ENCODE measurements around the gene TSHB.

DNA sequence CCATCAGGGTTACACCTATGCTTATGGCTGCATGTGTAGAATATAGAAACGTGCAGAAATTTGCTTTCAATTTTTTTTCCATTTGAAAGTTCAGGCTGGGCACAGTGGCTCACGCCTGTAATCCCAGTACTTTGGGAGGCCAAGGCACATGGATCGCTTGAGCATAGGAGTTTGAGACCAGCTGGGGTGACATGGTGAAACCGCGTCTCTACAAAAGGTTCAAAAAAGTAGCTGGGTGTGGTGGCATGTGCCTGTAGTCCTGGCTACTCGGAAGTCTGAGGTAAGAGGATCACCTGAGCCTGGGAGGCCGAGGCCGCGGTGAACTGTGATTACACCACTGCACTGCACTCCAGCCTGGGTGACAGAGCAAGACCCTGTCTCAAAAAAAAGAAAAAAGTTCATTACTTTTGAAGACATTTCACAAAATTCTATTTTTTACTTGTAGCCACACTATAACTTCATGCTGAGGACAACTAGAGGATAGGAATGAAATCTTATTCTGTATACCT lies 2.0 kb upstream of the DENND2C start:
- PRO-cap = no peak
- RAMPAGE, long total RNA, 4 experiments = no peak in any of the 4 experiments

- PRO-cap = no peak
- RAMPAGE, long total RNA, 4 experiments = no peak in any of the 4 experiments
Observed at GRCh38 chr1:114694705-114695019, 684 bp downstream of the AMPD1 start.

GRCh38 chr1:114726072-114726769 lies 9.7 kb upstream of the NRAS start:
- PRO-cap = no peak
- RAMPAGE, long total RNA, 4 experiments = start-site peak on the minus strand in 3 of 4 experiments, at chr1:114726211-114726284 at its widest, 78 to 133 reads per replicate

DNA sequence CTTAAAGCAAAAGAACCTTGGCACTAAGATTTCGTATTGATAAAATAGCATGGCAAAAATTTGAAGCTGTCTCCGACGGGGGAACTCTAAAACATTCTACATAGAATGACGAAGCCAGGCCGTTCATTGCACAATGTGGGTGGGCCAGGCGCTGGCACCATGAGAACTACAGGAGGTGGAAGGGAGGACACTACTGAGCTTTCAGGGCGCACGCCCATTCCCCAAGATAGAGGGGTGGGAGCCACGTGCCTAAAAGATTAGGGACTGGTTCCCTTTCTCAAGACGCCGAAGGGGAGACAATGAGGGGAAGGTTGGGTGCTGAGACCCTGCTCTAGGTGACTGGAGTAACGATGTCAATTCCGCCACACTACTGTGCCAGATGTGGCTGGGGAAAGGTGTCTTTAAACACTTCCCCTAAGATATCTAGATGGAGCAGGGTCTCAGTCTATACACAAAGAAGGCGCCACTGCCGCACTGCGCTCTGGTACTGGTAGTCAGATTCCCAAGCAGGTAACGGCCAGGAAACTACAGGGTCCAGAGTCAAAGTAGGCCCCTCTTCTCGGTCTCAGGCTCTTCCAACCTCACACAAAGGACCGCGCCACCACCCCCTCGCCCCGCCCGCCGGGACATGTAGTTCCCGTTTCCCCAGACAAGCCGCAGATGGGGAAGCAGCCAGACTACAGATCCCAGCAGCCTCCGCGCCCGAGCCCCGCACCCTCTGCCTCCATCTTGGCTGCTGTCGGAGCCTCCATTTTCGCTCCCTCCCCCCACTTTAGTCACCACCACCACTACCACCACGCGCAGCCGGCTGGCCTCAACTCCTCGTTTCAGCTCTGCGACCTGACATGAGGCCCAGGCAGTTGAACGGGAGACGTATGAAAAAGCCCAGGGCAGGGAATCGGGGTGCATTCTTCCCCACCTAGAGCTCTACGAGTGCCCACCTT lies 623 bp downstream of the CSDE1 start:
- PRO-cap = no peak
- RAMPAGE, long total RNA, 4 experiments = no peak in any of the 4 experiments

- PRO-cap = no peak
- RAMPAGE, long total RNA, 4 experiments = no peak in any of the 4 experiments
Observed at GRCh38 chr1:114758459-114758829, 660 bp upstream of the CSDE1 start.

DNA sequence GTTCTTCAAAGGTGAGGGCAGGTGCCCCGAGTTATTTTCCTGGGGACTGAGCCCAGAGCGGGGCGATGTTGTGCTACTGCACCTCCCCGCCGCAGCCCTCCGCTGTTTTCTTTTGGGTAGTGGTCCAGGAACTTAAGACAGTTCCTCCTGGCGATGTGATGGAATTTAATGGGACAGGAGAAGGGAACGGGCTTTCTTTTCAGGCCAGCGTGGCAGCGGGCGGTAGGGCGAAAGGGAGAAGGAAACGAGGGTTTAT lies 273 bp downstream of the SYCP1 start:
- PRO-cap = no peak
- RAMPAGE, long total RNA, 4 experiments = no peak in any of the 4 experiments

- PRO-cap = no peak
- RAMPAGE, long total RNA, 4 experiments = no peak in any of the 4 experiments
Observed at GRCh38 chr1:115029524-115029911, at the start of gene TSHB. Gene TSHB, plus strand, starts transcription at chr1:115029826.

DNA sequence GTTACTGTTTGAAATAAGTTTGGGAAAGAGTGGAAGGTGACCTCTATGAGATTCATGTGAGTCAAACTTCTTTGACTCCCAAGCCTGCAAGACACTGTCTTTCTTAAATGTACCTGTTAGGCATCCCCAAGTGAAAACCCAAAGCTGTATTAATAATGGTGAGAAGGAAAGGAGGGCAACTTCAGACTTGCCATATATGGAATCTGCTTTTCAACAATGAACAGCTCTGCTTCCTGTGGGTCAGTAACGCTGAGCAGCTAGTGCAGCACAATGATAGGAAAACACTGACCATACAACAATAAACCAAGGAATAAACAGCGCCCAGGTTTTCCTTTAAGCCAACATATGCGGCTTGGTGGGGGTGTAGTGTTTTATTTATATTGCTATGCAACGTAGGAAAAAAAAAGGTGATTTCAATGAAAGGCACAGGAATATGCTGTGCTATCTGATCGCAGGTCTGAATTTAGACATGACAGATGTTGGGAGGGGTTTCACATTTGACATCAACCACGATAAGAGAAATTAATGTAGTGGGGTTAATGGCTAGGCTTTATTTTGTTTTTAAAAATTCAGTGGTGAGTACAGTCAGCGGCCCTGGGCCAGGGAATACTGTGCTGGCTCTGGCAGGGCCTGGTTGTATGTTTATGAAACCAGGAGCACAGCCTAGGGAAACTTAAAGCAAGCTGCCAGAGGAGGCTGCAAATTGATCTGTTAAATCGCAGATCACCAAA lies 4.4 kb downstream of the TSPAN2 start:
- PRO-cap = no peak
- RAMPAGE, long total RNA, 4 experiments = no peak in any of the 4 experiments

- PRO-cap = no peak
- RAMPAGE, long total RNA, 4 experiments = no peak in any of the 4 experiments
Observed at GRCh38 chr1:115086196-115086659, 3.1 kb downstream of the TSPAN2 start.

GRCh38 chr1:115090573-115091026 lies 1.3 kb upstream of the TSPAN2 start:
- PRO-cap = no peak
- RAMPAGE, long total RNA, 4 experiments = no peak in any of the 4 experiments

GRCh38 chr1:115099024-115100099 lies 10.1 kb upstream of the TSPAN2 start:
- PRO-cap = no peak
- RAMPAGE, long total RNA, 4 experiments = no peak in any of the 4 experiments

DNA sequence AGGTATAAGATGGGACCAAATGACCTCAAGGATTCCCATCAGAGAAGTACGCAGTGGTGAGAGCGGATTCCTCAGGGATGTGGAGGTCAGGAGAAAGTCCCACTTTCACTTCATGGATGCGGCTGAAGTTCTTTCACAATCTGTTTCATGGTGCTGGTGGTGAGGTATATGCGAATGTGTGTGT lies 79.3 kb upstream of the TSPAN2 start:
- PRO-cap = no peak
- RAMPAGE, long total RNA, 4 experiments = no peak in any of the 4 experiments

DNA sequence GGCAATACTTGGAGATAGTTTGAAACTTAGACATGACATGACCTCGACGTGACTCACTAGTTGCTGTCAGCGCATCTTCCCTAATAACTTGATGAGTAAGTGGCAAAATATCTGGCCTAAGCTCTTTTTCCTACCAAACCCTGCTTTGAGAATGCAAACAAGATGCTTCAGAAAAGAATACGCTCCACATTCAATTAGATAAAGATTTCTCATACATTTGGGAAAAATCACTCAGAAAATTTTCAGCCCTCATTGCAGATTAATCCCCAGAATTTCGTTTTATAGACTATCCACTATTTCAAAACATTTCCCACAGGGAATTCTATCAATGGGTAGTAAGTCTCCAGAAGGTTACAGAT lies 79.6 kb upstream of the TSPAN2 start:
- PRO-cap = no peak
- RAMPAGE, long total RNA, 4 experiments = no peak in any of the 4 experiments

DNA sequence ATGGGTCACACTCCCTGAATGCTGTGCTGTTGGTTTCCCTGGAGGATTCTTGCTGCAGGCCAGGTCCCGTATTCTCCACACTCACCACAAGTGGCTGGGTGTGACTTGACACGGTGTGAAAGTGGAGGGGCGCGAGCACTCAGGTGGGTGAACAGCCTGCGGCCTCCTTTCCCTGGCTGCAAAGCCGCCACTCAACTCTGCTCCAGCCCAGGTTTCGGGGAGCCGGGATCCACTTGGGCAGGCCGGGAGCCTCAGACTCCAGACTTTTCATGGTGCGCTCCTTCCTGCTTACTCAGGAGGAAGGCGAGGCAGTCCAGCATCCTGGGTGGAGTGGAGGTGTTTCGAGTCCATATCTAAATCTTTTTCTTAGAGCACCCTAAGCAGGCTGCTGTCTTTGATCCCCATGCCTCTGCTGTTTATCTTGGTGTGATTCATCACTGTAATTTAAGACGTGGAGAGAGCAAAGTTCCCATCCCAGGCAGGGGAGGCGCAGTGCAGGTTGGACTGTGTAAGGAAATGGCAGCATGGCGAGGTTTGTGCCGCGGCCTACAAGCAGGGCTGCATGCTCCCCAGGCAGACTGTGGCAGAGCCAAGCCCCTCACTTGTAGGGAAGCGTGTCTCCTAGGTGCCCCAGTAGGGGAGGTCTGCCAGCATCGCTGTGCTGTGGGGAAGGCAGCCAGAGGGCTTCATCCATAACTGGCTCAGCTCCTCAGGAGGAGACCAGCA lies 29.6 kb downstream of the VANGL1 start:
- PRO-cap = no peak
- RAMPAGE, long total RNA, 4 experiments = no peak in any of the 4 experiments

GRCh38 chr1:115828134-115828873 lies 12.6 kb downstream of the NHLH2 start:
- PRO-cap = no peak
- RAMPAGE, long total RNA, 4 experiments = no peak in any of the 4 experiments

- PRO-cap = no peak
- RAMPAGE, long total RNA, 4 experiments = no peak in any of the 4 experiments
Observed at GRCh38 chr1:116122828-116123435, 11.7 kb downstream of the MAB21L3 start.

DNA sequence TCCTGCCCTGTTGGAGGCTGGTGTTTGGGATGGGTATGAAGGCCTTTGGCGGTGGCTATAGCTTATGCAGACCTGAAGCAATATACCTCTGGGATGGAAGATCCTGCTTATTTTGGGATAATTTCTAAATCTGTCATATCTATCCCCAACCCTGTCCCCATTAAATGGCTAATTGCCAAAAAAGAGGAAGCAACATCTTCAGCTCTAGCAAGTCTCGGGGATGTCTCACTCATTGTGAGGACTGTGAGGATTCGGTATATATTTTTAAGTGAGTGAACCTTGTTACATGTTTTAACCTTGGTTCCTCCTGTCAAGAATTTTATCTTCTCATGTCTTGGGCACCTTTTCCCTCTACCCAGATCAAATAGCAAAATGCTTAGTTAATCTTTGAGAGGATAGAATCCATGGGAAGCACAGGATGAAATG lies 7.4 kb downstream of the ATP1A1 start:
- PRO-cap = no peak
- RAMPAGE, long total RNA, 4 experiments = no peak in any of the 4 experiments

- PRO-cap = no peak
- RAMPAGE, long total RNA, 4 experiments = no peak in any of the 4 experiments
Observed at GRCh38 chr1:116388364-116388848, 15.4 kb downstream of the ATP1A1 start.

DNA sequence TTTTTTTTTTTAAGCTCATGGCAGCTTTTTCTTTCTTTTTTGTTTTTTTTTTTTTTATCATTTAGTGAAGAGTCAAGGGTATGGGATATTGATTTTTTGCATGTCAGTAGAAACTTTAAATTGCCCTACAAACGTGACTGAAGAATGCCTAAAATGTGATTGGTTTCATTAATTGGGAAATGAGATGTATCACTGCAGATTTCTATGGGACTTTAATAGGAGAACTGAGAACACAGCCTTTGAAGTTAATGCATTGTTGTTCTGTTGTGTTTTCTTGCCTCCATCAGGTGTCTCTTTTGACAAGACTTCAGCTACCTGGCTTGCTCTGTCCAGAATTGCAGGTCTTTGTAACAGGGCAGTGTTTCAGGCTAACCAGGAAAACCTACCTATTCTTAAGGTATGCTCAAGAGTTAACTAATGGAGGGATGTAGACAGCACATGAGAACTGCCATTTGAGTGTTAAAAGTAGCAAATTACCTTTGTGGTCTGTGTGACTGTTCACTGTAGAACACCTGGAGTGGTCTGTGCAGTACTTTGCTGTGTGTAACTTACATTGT lies 17.5 kb downstream of the ATP1A1 start:
- PRO-cap = no peak
- RAMPAGE, long total RNA, 4 experiments = no peak in any of the 4 experiments

- PRO-cap = no peak
- RAMPAGE, long total RNA, 4 experiments = no peak in any of the 4 experiments
Observed at GRCh38 chr1:116404013-116405287, 31.4 kb downstream of the ATP1A1 start.

Measured in omental fat pad (tissue), 4 donors.